Kidney (tissue), 2 donors: ENCODE results near the gene ZNF507.

- PRO-cap = no peak
- RRBS = no CpG with 5 or more reads among the region's 25 CpGs
These were observed 143.2 kb upstream of the ZNF536 start for GRCh38 chr19:30228929-30229373.

DNA sequence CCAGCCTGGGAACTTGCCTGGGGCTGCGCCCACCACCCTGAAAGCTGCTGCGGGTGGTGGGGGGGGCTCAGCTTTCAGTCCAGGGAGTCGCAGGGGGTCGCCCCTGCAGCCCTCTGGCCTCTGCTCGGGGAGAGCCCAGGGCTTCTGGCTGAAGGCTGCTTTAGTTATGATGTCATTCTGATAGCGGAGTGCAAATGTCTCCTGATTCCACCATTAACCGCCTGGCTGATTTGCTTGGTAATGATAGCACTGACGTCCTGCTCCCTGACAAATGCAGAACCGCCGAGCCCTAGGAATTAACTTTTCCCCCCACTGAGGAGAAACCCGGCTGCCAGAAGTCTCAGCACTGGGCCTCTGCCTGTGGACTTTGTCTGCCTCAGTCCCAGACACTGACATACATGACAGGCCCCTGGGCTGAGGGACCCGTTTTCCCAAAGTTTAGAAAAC, 142.6 kb upstream of the ZNF536 start:
- PRO-cap = no peak
- RRBS = 80% methylated on average over 1 of the region's 12 CpGs

GRCh38 chr19:30340167-30340511, 32.0 kb upstream of the ZNF536 start:
- PRO-cap = no peak
- RRBS = 82% methylated on average over 3 of the region's 5 CpGs

- PRO-cap = no peak
- RRBS = no CpG with 5 or more reads among the region's 5 CpGs
These were observed 153.4 kb upstream of the TSHZ3 start for GRCh38 chr19:31502698-31502902.

DNA sequence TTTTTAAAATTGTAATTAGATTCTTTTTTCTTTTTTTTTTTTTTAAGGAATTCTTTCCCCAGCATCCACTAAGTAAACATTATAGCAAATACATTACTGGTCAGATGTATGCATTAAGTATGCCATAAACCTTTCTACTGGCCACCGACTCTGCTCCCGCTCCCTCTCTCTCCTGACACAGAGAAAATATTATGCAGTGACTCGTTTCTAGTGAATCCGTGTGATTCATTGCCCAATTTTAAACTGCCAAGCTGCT, 368.7 kb upstream of the TSHZ3 start:
- PRO-cap = no peak
- RRBS = no CpG with 5 or more reads among the region's 4 CpGs

- PRO-cap = no peak
- RRBS = no CpG with 5 or more reads among the region's 7 CpGs
These were observed 435.2 kb upstream of the ZNF507 start for GRCh38 chr19:31910193-31910660.

DNA sequence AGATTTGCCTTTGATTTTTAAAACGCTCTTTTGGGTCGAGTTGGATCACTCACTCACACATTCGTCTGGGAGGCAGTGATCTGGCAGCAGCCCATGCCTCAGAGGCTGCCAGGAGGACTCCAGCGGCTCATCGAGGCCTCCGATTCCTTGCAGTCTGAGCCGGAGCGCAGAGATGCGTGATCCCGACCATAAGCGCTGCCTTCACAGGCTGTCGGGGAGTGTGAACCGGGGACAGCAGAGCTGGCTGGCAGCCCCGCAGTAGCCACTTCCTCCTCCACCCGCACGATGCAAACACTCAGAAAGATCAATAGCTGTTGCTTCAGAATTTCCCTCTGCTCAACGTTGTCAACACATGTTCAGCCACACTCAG, 35.5 kb upstream of the ZNF507 start:
- PRO-cap = no peak
- RRBS = 81% methylated on average over 7 of the region's 17 CpGs

- PRO-cap = bidirectional peak, plus-strand start at chr19:32345639, minus-strand start at chr19:32345541
- RRBS = 1% methylated on average over 19 of the region's 39 CpGs
These were observed at the start of gene ZNF507 for GRCh38 chr19:32345290-32345760. TSS of gene ZNF507 (plus strand) at chr19:32345610.

- PRO-cap = no peak
- RRBS = no CpG with 5 or more reads among the region's 10 CpGs
These were observed 28.3 kb downstream of the ZNF507 start for GRCh38 chr19:32373588-32374256.

- PRO-cap = no peak
- RRBS = 2% methylated on average over 11 of the region's 36 CpGs
These were observed 732 bp downstream of the PDCD5 start for GRCh38 chr19:32581586-32582257.

DNA sequence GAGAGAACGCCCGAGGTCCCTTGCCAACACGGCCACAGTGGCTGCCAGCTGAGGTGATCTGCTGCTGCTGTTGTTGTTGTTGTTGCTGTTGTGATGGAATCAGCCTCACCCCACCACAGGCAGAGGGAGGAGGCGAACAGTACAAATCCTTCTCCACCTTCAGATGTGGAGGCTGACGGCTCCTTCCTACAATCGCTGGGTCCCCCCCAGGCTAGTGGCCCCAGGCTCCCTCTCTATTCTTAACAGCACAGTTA, 25.1 kb downstream of the ANKRD27 start:
- PRO-cap = no peak
- RRBS = no CpG with 5 or more reads among the region's 6 CpGs

- PRO-cap = no peak
- RRBS = no CpG with 5 or more reads among the region's 5 CpGs
These were observed 5.0 kb downstream of the ANKRD27 start for GRCh38 chr19:32669989-32670355.

GRCh38 chr19:32676207-32676929, 720 bp downstream of the RGS9BP start:
- PRO-cap = no peak
- RRBS = 7% methylated on average over 14 of the region's 96 CpGs

GRCh38 chr19:32870043-32870374, 442 bp upstream of the SLC7A9 start:
- PRO-cap = no peak
- RRBS = no CpG with 5 or more reads among the region's 9 CpGs

- PRO-cap = no peak
- RRBS = no CpG with 5 or more reads among the region's 8 CpGs
These were observed 34.0 kb upstream of the SLC7A10 start for GRCh38 chr19:33259502-33260110.

DNA sequence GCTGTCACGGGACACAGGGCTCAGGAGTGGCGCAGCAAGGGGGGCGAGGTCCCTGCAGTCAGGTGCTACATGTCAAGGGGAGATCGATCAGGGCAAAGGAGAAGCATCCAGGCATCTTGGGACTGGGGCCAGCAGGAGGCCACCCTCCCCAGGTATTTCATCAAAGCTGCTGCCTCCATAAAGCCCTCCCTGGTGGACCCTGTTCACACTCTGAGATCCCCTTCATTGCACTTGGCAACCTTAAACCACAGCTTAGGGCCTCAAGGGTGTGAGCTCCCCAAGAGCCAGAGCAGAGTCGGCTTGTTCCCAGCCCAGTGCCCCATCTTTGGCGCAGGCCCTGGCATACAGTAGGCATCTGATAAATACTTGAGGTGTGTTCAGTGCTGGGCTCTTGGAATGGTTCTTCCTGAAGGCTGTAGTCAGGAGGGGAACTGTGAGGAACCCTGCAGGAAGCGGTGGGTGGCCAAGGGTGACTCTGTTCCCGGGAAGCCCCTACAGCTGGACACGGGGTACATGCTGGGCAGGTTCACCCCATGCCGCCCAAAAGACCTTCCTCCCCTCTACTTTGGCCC, 4.5 kb downstream of the CEBPA start:
- PRO-cap = no peak
- RRBS = 72% methylated on average over 2 of the region's 10 CpGs

- PRO-cap = no peak
- RRBS = 2% methylated on average over 48 of the region's 66 CpGs
These were observed 383 bp downstream of the CEBPA start for GRCh38 chr19:33301936-33302365.

- PRO-cap = no peak
- RRBS = no CpG with 5 or more reads among the region's 6 CpGs
These were observed 1.5 kb downstream of the CEBPG start for GRCh38 chr19:33374943-33375546.

DNA sequence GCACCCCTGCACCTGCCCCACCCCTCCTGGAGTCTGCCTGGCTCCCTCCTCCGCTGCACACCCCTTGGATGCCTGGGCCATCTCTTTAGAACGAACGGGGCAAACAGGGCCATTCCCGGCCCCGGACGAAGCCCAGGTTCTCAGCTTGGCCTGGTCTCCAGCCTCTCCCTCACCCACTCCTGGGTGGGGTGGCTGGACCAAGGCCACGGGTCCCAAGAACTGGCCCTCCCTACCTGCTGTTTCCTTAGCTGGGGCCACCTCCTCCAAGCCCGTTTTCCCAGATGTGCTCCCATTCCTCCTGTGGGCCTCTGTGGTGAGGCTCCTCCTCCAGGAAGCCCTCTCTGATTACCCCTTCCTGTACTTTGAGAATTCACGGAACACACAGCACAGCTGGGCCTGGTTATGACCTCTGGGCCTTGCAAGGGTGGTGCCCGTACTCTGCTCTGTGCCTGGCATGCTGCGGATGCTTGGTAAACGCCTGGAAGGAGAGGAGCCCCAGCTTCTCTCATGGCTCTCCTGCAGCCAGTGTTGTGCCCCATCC, 21.4 kb downstream of the CEBPG start:
- PRO-cap = no peak
- RRBS = no CpG with 5 or more reads among the region's 12 CpGs

- PRO-cap = no peak
- RRBS = no CpG with 5 or more reads among the region's 7 CpGs
These were observed 32.6 kb downstream of the CEBPG start for GRCh38 chr19:33406201-33406448.